Placental pericyte (primary cell): ENCODE data around the gene IFFO2.

DNA sequence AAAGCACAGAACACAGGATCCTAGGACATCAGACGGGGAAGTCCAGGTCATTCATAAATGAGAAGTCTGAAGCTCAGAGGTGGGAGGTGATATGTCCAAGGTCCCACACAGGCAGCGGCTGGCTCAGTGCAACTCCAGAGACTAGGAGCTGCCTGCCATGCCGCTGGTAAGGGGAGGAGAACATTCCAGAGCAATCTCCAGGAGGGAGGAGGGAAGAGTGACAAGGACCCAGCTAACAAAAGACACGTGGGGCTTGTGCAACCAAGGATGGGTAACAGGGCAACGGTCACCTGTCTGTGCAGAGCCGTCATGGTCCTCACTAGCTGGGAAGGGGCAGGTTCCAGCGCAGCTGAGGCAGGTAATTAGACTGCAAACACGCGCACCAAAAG lies 19.5 kb downstream of the IFFO2 start:
- CAGE, long polyA plus RNA: no peak

DNA sequence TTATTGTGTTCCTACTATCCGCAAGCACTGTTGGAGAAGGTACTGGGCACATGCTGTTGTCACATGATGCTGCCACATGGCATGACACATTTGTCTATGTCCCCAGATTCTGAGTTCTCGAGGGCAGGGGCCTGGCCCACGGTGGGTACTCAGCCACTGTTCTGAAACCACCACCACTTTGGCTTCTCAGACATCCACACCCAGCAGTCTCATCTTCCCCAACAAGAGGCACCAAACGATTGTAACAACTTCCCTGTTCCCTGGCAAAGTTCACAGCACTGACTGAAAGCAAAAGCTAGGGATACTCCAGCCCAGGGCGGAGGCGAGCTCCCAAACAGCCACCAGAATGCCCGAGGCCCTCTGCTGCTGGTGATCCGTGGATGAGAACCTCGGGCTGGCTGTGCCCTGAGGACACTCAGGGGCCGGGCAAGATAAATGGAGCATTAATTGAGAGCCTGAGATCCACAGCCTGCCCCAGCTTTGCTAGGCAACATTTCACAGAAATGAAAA lies 9.5 kb downstream of the IFFO2 start:
- CAGE, long polyA plus RNA: no peak

DNA sequence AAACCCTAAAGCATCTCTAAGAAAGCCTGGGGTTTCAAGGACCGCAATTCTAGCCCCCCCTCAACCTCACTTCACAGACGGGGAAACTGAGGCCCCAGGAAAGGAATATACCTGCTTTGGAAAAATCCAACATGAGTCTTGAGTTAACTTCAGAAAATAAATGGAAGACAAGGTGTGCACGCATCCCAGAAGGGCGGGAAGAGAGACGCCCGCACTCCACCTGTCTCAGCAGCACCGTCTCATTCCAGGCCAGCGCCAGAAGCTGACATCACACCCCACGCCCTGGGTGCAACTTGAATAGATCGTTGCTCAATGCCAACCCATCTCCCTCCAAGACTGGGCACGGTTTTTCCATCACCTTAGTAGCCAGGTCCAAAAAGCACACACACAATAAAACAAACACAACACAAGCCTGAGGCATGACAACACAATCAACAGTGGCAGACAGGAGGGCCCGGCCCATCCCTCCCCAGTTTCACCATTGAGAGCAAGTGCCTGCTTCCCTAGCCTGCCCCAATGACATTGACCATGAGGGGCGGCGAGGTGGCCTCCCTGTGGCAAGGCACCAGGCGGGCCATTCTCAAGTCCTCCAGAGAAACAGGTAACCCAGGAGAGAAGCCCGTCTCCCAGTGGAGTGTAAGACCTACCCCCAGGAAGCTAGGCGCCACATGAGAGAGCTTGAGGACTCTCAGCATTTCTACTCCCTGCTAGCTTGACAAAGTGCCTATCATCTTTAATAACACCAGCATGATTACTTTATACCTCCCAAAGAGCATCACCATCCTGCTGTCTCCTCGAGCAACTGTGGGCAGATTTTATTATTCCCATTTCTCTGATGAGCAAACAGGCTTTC lies 2.7 kb downstream of the IFFO2 start:
- CAGE, long polyA plus RNA: no peak

GRCh38 chr1:18954366-18954911 lies 2.0 kb downstream of the IFFO2 start:
- CAGE, long polyA plus RNA: no peak

DNA sequence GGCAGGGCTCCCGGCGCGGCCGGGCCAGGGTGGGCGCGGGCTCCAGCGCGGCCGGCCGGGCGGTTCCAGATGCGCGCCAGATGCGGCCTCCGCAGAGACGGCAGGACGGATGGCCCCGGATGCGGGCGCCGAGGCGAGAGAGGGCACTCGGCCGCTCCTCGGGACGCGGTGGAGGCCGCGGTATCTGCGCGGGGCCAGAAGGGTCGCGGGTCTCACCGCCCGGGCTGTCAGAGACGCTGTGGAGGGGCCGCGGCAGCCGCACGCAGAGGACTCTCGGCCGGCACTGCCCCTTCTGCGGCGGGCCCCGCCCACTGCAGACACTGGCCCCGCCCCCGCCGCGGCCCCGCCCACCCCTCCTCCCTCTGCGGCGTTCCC lies at the start of gene IFFO2:
IFFO2 (minus strand) TSS at position 285 of the 375 bp plus-strand sequence.
- CAGE, long polyA plus RNA: no peak

- CAGE, long polyA plus RNA: no peak
These were observed 325 bp upstream of the IFFO2 start for GRCh38 chr1:18956767-18957235.

DNA sequence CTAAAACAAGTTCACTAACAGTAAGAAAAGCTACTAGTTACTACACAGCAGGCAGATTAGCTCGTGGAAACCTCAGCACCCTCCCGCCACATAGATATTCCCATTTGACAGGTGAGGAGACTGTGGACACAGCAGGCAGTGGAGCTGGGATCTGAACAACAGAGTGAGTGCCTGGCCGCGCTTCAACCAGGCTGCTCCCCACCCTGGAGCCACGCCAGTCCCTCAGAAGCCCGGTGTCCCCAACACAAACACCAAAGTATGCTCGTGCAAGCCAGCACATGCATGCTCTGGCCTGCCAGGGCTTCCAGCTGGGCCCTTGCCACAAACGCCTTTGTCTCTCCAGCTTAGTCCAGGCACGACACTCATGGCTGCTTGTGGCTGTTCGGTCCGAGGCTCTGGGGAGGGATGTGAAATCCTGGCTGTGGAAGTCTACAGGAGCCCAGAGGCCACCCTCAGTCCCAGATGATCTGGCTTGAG lies 116.8 kb upstream of the IFFO2 start:
- CAGE, long polyA plus RNA: no peak

DNA sequence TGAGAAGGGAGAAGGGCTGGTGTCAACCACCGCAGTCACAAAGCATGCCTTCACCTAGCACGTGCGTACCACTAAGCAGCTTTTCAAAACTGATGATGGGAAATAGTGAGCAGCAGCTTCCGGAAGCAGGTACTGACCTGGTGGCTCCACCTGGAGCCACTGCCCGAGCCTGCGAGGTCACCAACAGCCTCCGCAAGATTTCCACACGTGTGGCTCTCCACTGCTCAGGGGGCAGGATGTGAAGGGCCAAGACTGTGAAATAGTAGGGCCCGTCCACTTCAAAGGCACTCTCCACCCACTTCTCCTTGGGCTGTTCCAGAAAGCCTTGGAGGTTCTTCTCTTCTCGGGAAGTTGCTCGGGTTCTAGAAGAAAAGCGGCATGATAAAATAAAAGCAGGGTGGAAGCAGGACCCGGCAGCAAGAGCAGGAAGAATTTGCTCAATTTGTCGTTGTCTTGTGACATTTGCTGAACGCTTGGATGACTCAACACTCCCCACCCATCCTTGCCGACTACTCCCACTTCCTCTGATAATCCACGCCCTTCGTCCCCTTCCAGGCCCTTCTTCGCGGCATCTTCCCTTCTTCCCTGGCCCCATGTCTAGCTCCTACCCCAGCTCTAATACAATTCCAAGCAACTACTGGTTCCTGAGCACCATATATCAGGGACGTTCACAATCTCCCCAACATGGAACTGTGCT lies 124.9 kb upstream of the IFFO2 start:
- CAGE, long polyA plus RNA: no peak

GRCh38 chr1:19084450-19084945 lies 125.6 kb downstream of the UBR4 start:
- CAGE, long polyA plus RNA: no peak

GRCh38 chr1:19089485-19090009 lies 120.5 kb downstream of the UBR4 start:
- CAGE, long polyA plus RNA: no peak

GRCh38 chr1:19092509-19093244 lies 117.4 kb downstream of the UBR4 start:
- CAGE, long polyA plus RNA: no peak

DNA sequence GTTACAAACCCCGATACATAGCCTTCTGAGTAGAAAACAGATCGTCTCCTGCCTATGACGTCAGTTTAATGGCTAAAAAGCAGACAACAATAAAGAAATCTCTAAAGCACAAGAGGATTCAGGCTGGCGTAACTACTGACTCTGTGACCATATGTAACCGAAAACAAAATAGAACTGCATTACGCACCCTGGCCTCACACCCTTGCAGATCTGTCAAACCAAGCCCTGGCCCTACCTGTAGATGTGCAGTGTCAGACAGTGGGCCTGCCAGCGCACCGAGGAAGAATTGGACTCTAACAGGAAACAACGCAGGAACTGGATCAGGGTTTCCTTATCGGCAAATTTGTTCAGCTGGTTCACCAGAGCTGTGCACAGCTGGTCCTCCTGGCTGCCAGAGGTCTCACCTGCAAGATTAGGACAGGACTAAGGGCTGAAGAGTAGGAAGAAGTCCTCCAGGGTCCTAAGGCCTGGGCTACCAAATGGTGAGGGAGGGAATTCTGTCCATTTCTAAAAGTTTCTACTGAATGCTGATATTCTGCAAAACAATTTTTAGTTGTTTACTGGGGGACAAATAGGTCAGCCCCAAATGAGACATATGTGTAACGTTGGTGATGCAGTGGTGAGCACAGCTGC lies 90.0 kb downstream of the UBR4 start:
- CAGE, long polyA plus RNA: no peak

DNA sequence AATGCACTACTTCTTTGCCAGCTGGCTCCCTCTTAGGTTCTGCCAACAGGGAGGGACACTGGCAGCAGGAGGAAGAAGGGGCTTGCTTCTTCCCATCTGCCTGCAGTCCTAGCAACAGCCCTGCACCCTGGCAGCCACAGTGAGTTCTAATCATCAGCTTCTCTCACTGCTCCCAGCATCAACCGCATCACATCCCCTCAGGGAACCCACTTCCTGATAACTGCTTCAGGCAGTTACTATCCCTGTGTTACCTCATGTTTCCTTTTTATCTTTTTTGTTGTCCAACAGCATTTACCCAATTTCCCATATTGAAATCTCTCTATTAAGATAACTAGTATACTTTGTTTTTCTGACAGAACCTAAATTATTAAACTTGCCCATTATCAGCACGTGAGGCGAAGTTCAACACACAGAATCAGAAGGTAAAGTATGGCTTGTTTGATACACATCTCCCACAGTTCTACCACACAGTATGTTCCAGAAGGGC lies 86.1 kb downstream of the UBR4 start:
- CAGE, long polyA plus RNA: no peak

DNA sequence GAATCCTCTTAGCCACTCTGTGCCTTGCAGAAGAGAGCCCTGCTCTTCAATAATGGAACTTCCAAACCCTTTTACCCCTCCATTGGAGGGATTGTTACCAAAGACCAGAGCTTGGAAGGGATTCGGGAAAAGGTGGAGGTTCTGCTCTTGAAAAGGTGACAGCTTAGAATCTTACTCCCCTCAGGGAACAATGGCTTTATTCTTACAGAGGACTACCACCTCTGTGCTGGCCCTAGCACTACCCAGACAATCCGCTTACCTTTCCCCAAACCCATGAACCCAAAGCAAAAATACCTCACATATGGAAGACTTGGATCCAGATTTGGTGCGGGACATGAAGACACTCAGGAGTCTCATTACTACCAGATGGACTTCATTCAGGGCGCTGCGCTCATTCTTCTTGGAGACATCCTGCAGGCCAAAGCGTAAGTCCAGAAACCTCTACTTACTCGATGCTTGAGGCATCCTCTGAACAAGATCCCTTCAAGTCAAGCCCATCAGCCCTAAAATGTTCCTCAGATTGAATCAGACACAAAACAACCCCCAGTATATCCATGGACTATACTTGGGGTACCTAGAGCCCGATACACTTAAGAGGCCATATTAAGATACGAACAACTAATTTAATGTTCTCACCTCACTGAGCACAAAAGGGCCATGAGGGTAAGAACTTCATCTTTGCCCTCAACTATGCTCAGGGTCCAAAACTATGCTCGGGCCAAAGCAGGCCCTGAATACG lies 82.6 kb downstream of the UBR4 start:
- CAGE, long polyA plus RNA: no peak

GRCh38 chr1:19140315-19140957 lies 69.6 kb downstream of the UBR4 start:
- CAGE, long polyA plus RNA: no peak

GRCh38 chr1:19208642-19209193 lies 1.3 kb downstream of the UBR4 start:
- CAGE, long polyA plus RNA: no peak

- CAGE, long polyA plus RNA: no peak
These were observed 1.2 kb upstream of the UBR4 start for GRCh38 chr1:19211226-19211632.

- CAGE, long polyA plus RNA: no peak
These were observed 18.1 kb downstream of the MRTO4 start for GRCh38 chr1:19269784-19269998.

DNA sequence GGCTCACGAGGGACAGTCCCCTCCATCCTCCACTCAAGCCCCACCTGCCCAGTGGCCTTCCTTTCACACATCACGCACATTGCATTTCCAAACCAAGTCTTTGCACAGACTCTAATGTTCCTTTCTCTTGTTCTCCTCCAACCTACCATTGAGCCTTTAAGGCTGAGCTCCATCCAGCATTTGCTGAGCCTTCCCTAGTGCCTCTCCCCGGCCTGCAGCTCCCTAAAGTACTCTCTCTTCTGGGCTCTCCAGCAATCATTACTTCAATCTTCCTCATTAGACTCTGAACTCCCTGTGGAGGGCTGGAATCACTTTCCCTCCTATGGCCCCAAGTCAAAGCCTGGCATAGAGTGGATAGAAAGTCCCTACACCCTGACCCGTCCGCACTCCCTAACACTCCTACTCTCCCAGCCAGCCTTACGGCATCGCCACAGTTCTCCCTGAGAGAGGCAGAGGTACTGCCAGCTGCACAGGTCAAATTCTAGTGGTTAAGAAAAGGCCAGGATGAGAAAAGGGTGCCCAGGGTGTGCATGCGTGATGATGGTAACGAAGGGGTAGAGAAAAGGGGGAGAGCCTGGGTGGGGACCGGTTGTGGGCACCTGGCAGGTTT lies 905 bp downstream of the AKR7A2 start:
- CAGE, long polyA plus RNA: no peak

DNA sequence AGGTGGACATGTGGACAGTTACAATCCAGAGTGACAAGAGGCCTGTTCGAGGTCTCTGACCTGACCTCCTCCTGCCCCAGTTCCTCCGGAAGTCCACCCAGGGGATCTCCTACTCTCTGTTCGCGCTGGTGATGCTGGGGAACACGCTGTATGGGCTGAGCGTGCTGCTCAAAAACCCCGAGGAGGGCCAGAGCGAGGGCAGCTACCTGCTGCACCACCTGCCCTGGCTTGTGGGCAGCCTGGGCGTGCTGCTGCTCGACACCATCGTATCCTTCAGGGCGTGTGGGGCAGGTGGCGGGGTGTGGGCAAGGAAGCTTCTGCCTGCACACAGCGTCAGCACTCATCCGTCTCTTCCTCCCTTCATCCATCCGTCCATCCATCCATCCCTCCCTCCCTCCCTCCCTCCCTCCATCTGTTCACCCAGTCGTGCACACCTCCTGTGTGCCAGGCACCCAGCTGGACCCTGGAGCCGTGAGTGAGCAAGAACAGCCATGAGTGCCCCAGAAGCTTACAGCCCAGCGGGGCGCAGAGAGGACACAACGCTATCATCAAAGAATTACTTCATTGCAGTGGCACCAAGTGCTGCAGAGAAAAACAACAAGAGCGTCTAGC lies 15.1 kb downstream of the SLC66A1 start:
- CAGE, long polyA plus RNA: no peak